Right lobe of liver (tissue), 4 donors: ENCODE measurements around a stretch of chr19.

DNA sequence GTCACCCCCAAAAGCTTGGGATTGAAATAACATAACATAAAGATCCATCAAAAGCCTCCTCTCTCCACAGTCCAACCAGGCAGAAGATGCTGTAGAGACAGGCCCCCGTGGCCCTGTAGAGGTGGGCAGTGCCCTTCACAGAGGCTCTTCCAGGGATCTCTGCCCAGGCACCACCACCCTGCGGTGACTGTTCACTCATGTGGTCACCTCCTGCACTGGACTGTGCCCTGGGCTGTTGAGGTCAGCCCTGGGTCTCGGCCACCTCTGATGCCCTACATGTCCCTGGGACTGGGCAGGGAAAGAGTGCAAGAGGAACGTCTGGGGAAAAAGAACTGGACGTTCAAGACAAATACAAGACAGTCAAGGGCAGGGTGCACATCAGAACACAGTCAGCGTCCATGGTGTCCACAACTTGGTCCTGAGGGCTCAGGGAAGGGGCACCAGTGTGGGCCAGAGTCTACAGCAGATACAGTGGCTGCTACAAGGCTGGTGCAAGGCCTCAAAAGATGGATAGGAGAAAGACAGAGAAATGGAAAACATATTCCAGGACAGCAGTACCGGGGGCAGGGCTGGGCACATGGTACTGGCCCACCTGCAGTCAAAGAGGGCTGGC lies 22.3 kb downstream of the PEPD start:
- PRO-cap, 4 experiments = peak in 4 of 4 experiments; most common plus-strand start position 359 of the sequence (in 2); most common minus-strand start position 161 of the sequence (in 4)
- RAMPAGE, long total RNA, 2 experiments = no peak in any of the 2 experiments

GRCh38 chr19:33813182-33813790 lies 16.6 kb downstream of the KCTD15 start:
- PRO-cap, 4 experiments = no peak in any of the 4 experiments
- RAMPAGE, long total RNA, 2 experiments = no peak in any of the 2 experiments

- PRO-cap, 4 experiments = no peak in any of the 4 experiments
- RAMPAGE, long total RNA, 2 experiments = no peak in any of the 2 experiments
These were observed 24.5 kb downstream of the KCTD15 start for GRCh38 chr19:33821157-33821513.

DNA sequence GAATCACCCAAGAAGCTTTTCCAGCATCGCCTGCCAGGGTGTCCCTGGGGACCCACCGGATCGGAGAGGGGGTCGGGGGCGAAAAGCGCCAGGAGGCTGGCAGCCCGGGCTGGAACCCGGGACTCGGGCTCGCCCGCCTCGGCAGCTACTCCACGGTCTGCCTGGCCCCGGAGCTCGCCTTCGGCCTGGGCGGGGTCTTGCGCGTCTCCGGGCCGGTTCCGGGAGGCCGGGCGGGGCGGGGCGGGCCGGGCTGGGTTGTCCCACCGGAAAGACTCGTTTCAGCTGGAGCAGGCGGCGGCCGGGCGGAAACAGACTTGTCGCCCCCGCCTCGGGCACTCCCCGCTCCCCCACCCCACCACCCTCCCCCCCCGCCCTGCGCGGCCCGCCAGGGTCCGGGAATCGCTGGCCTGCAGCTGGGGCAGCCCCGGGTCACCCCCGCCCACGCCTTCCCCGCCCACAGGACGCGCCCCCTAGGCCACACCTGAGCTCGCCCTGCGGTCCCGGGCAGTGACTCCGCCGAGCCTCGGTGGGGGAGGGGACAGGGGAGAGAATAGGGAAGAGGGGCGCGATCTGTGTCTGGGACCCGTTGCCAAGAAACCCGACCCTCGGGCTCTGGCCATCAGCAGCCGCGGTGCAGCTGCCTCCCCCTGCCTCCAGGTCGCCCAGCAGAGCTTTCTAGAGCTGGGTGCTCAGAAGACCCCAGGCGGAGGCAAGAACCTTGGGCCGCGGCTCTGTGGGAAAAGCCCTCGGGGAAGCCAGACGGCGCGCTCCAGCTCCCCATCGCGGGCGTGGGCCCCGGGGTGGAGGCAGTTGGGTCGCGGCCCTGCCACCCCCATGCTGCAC lies 109.4 kb downstream of the KCTD15 start:
- PRO-cap, 4 experiments = peak in 4 of 4 experiments; most common plus-strand start position 276 of the sequence (in 2); most common minus-strand start position 147 of the sequence (in 4)
- RAMPAGE, long total RNA, 2 experiments = no peak in any of the 2 experiments

- PRO-cap, 4 experiments = no peak in any of the 4 experiments
- RAMPAGE, long total RNA, 2 experiments = no peak in any of the 2 experiments
These were observed 110.4 kb downstream of the KCTD15 start for GRCh38 chr19:33906718-33907738.

DNA sequence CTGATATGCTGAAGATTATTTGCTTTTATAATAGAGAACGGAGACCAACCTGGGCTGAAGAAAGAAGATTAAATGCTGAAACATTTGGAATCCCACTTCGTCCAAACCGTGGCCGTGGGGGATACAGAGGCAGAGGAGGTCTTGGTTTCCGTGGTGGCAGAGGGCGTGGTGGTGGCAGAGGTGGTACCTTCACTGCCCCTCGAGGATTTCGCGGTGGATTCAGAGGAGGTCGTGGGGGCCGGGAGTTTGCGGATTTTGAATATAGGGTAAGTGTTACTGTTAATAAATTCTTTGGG lies 32.9 kb upstream of the GARRE1 start:
- PRO-cap, 4 experiments = no peak in any of the 4 experiments
- RAMPAGE, long total RNA, 2 experiments = no peak in any of the 2 experiments

- PRO-cap, 4 experiments = peak in 2 of 4 experiments; most common plus-strand start chr19:34265778 (in 2)
- RAMPAGE, long total RNA, 2 experiments = start-site peak on the plus strand in 2 of 2 experiments, at chr19:34265552-34265602 at its widest, 19 to 28 reads per replicate
These were observed 10.9 kb downstream of the GARRE1 start for GRCh38 chr19:34265148-34265856.

DNA sequence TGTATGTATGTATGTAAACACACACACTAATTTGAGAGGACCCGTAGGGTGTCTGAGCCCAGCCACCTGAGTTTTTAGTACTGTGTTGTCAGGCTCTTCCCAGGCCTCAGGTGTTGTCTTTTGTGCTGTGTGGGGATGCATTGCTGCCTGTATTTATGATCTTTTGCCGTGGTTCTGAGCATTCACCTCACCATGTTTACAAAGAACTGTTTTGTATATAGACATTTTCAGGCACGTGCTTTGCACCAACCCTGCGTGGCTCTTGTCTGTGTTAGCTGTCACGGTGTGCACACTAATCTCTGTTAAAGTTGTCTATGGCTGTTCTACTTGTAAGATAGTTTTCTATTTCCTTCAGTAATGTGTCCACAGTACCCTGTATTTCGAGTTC lies 10.3 kb upstream of the GPI start:
- PRO-cap, 4 experiments = peak in 1 of 4 experiments; most common plus-strand start position 161 of the sequence (in 1)
- RAMPAGE, long total RNA, 2 experiments = no peak in any of the 2 experiments

GRCh38 chr19:34432622-34433400 lies 4.6 kb downstream of the UBA2 start:
- PRO-cap, 4 experiments = no peak in any of the 4 experiments
- RAMPAGE, long total RNA, 2 experiments = no peak in any of the 2 experiments

- PRO-cap, 4 experiments = no peak in any of the 4 experiments
- RAMPAGE, long total RNA, 2 experiments = start-site peak on the plus strand in 1 of 2 experiments, at chr19:34460471-34460554 at its widest, 142 reads per replicate
These were observed 21.3 kb upstream of the WTIP start for GRCh38 chr19:34460320-34460588.

DNA sequence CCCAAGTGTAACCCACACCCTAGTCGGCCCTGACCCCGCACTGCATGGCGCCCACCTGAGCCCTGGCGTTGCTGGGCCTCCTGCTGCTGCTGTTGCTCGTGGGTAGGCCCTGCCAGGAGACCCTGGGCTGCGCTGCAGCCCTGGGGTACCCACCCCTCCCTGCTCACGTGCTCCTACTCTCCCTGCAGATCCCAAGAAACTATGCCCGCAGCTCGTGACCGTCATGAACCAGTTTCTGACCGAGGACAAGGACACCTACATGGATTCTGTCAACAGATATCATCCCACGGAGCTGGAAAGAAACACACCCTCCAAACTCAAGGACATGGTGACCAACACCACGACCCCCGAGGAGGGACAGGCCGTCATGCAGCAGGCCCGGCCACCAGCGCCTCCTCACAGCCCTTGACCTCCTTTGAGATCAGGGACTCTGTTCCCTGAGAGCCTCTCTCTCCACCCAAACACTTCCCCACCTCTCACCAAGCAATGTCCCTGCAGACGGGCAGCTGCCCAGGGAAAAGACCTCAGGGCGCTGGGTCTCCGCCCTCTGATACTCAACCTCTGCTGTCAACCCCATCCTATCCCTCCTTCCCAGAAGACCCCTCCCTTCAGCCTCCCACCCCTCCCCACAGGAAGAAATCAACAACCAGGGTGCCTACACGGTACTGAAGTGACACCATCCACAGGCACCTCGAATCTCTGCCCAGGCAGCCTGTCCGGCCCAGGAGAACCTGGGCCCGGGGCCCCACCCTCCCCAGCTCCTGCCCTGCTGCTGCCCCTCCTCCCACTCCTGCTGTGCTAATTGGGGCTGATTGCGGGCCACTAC lies 10.1 kb downstream of the SCGB2B2 start:
- PRO-cap, 4 experiments = no peak in any of the 4 experiments
- RAMPAGE, long total RNA, 2 experiments = no peak in any of the 2 experiments

DNA sequence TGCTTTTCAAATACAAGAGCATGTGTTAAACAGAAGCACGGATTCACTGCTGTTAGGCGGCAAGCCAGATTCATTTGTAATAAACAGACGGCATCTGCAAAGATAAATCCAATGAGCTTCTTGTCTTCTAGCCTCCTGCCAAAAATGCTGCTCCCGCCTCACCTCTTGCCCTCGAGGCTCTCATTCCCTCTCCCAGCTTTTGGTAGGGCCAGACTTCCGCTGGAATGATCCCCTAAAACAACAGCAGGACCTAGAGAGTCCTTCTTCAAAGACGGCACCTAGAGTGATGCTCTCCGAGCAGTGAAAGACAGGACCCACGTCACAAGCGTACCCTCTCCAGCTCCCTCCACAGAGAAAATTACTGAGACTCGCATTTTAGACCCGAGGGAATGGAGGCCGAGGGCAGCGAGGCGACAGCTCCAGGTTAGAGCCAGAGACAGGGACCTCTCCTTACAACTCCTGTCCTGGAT lies 806 bp downstream of the ZNF599 start:
- PRO-cap, 4 experiments = no peak in any of the 4 experiments
- RAMPAGE, long total RNA, 2 experiments = no peak in any of the 2 experiments

GRCh38 chr19:34985330-34986170 lies 14.6 kb upstream of the GRAMD1A start:
- PRO-cap, 4 experiments = peak in 1 of 4 experiments; most common plus-strand start chr19:34985792 (in 1)
- RAMPAGE, long total RNA, 2 experiments = no peak in any of the 2 experiments

DNA sequence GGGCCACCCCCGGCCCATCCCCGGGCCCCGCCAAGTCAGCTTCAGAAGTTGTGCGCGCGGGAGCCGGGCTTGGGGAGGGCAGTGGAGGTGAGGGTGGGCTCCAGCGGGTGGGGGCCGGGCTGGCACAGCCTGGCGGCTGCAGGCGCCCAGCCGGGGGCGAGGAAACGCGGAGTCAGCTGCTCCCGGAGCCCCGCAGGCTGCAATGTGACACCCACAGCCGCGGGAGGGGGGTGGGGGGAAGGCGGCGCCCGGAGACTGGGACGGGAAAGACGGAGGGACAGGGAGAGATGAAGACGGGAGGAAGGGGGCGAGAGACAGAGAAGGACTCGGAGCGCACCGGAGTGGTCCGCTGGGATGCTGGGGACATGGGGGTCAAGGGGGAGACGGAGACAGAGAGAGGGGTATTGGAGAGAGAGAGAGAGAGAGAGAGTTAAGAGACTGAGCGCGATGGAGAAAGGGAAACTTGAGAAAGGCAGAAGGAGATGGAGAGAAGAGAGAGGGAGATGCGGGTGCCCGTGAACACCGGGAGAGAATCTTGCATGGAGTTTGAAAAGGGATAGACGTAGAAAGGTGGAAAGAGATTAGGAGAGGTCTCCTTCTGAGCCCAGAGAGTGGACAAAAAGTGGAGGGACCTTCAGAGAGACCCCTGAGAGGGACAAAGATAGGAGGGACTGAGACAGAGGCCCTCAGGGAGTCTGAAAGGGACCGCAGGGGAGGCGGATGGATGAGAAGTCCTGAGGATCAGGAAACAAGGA lies 862 bp downstream of the SCN1B start:
- PRO-cap, 4 experiments = peak in 4 of 4 experiments; most common plus-strand start position 290 of the sequence (in 3); most common minus-strand start position 199 of the sequence (in 3)
- RAMPAGE, long total RNA, 2 experiments = no peak in any of the 2 experiments

DNA sequence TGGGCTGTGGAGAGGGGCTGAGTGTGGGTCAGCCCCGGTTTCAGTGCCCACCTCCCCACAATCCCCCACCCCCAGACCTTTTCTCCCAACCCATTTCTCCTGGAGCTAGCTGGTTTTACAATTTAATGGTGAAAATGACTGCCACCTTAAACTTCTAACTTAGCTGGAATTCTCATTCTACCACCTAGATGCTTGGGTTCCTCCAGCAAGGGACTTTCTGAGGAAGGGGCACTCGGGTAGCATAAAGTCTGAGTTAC lies 1.6 kb downstream of the SCN1B start:
- PRO-cap, 4 experiments = no peak in any of the 4 experiments
- RAMPAGE, long total RNA, 2 experiments = no peak in any of the 2 experiments

DNA sequence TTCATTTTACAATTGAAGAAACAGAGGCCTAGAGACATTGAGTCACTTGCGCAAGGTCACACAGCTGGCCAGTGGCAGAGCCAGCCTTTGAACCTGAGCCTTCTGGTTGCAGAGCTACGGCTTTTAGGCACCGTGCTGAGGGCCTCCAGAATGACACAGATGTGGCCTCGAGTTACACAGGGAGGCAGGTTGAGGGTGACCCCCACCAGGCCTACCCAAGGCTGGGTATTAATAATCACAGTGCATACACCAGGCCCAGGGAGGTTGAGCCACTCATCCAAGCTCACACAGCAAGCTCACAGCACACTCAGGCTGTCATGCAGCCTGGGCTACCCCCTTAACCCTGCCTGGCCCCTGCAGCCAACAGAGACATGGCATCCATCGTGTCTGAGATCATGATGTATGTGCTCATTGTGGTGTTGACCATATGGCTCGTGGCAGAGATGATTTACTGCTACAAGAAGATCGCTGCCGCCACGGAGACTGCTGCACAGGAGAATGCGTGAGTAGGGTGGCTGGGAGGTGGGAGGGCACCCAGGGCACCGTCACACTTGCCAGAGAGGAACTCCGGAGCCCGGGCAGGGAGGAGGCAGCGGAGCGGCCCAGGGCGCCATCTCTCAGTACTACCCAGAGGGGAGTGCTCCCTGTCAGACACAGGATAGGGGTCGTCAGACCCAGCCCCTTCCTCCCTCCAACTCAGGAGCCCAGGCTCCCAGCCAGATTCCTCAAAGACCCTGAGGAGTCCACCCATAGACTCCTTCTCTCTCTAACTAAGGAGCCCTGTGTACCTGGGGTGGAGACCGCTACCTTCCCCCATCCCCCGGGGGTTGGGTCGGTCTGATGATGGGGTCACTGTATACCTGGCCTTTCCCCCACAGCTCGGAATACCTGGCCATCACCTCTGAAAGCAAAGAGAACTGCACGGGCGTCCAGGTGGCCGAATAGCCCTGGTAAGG lies 2.5 kb upstream of the HPN start:
- PRO-cap, 4 experiments = no peak in any of the 4 experiments
- RAMPAGE, long total RNA, 2 experiments = no peak in any of the 2 experiments

DNA sequence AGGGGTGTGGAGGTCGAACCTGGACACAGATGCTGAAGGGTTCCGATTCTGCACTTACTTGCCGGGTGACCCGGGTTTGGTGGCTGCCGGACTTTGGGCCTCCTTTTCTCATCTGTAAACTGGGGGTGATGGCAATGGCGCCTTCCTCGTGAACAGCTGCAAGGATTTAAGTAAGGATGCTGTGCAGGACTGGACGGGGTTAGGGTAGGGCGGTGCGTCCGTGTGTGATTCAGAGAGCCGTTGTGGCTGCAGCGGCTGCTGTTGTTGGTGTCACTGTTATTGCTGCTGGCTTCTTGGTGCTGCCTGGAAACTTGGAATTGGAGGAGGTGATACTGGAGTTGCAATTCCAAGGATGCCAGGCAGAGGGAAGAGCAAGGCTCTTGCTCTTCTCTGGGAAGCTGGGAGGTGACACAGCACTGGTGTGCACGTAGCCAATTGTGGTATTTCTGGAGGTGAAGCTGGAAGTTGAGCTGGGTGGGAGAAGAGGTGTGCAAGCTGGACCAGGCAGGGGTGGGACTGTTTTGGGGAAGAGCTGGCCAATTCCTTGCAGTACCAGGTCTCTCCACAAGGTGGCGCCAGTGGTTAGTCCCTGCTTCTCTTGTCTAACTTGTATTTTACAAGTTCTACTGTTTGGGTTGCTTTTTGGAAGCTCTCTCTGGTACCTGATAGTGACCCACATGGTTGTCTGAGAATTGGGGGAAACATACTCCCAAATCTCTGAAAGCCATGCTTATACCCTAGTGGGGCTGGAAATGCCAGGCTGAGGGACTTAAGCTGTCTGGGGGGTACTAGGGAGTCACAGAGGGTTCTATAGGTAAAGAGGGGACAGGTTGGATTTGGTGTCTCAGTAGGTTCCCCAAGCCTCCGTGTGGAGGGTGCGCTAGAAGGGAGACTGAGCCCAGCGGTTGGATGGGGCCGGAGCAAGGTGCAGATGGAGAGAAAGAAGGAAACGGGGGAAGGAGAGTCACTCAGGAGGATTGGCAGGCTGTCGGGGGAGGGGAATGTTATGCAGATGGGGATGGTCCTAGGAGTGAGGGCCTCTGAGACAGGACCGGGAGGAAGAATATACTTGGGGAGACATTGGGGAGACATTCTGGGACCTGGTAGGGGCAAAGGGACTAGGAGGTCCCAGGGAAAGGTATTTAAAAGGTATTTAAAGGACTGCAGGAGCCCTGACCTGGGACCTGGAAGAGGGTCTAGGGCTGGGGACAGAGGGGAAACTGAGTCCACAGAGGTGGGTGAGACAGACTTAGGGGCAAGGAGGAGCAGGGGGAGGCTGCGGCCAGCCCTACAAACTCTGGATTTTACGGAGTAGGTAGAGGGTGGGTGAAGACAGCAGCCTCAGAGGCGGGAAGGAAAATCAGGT lies 2.9 kb downstream of the HPN start:
- PRO-cap, 4 experiments = peak in 4 of 4 experiments; most common plus-strand start position 619 of the sequence (in 2); most common minus-strand start position 281 of the sequence (in 3)
- RAMPAGE, long total RNA, 2 experiments = no peak in any of the 2 experiments

DNA sequence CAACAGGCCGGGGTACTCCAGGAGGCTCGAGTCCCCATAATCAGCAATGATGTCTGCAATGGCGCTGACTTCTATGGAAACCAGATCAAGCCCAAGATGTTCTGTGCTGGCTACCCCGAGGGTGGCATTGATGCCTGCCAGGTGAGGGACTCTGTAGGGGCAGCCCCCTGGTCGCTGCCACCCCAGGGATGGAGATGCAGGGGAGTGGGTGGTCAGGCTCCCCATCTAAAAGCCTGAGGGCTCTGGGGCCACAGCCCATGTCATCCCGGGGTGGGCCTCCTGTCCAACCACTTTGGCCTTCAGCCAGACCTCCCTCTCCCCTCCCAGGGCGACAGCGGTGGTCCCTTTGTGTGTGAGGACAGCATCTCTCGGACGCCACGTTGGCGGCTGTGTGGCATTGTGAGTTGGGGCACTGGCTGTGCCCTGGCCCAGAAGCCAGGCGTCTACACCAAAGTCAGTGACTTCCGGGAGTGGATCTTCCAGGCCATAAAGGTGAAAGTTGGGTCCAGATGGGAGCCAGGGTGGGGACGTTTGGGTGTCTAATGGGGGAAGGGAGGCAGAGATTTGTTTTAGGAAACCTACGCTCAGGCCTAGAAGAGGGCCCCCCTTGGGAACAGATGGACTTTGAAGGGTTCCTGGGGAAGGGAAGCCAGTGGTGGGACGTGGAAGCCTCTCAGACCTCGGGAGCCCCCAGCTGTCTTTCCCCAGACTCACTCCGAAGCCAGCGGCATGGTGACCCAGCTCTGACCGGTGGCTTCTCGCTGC lies 24.2 kb downstream of the HPN start:
- PRO-cap, 4 experiments = peak in 1 of 4 experiments; most common plus-strand start position 227 of the sequence (in 1)
- RAMPAGE, long total RNA, 2 experiments = start-site peak on the plus strand in 2 of 2 experiments, centred at positions 55 to 403 of the sequence, 104 to 636 reads per replicate

GRCh38 chr19:35117724-35118210 lies 2.1 kb downstream of the FXYD3 start:
- PRO-cap, 4 experiments = no peak in any of the 4 experiments
- RAMPAGE, long total RNA, 2 experiments = no peak in any of the 2 experiments

- PRO-cap, 4 experiments = no peak in any of the 4 experiments
- RAMPAGE, long total RNA, 2 experiments = no peak in any of the 2 experiments
These were observed 7.1 kb downstream of the FXYD3 start for GRCh38 chr19:35122488-35123312.